SK-N-DZ (cell line): ENCODE results near the genes CHCHD6 and ABTB1.

DNA sequence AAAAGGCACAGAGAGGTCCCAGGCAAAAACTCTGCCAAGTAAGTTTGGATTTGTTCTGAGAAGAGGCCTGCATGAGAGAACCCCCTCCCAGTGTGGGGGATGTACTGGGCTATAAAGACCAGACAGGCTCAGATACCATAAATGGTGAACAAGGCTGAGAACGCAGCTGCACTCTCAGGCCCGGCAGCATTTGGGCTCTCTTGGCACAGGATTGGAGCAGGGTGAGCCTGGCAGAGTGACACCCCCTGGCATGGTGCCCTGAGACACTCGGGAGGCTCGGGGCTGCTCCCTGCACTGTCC lies 88.1 kb upstream of the OSBPL11 start:
RAMPAGE:
- cytosol, long total RNA: no peak
- nucleus, long total RNA: no peak

DNA sequence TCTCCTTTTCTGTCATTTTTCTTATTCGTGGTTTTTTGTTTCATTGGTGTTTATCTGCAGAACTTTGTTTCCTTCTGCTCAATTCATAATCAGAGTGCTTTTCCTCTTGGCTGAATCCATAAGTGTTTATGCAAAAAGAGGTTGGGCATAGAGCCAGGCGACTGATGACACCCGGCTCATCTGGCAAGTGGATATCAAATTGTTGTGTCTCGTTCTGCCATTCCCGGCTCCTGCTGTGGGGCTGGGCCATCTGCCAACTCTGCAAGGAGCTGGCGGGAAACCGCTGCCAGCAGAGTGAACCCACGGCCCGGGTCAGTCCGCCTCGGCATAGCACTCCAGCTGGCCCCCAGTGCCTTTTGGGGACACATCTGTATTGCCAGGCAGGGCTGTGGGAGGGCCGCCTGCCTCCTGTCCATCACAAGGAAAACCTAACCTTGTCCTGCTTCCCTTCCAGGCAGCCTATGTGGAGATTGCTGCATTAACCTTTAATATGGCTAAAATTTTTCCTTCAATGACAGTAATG lies 82.9 kb upstream of the ROPN1B start:
RAMPAGE:
- cytosol, long total RNA: no peak
- nucleus, long total RNA: no peak

RAMPAGE:
- cytosol, long total RNA: no peak
- nucleus, long total RNA: no peak
Observed at GRCh38 chr3:125972227-125972706, 3.3 kb downstream of the ROPN1B start.

RAMPAGE:
- cytosol, long total RNA: no peak
- nucleus, long total RNA: no peak
Observed at GRCh38 chr3:126212483-126212805, 32.1 kb upstream of the ALDH1L1 start.

GRCh38 chr3:126356313-126357044 lies 729 bp downstream of the KLF15 start:
RAMPAGE:
- cytosol, long total RNA: no peak
- nucleus, long total RNA: no peak

RAMPAGE:
- cytosol, long total RNA: no peak
- nucleus, long total RNA: no peak
Observed at GRCh38 chr3:126472003-126472881, 3.4 kb downstream of the ZXDC start.

DNA sequence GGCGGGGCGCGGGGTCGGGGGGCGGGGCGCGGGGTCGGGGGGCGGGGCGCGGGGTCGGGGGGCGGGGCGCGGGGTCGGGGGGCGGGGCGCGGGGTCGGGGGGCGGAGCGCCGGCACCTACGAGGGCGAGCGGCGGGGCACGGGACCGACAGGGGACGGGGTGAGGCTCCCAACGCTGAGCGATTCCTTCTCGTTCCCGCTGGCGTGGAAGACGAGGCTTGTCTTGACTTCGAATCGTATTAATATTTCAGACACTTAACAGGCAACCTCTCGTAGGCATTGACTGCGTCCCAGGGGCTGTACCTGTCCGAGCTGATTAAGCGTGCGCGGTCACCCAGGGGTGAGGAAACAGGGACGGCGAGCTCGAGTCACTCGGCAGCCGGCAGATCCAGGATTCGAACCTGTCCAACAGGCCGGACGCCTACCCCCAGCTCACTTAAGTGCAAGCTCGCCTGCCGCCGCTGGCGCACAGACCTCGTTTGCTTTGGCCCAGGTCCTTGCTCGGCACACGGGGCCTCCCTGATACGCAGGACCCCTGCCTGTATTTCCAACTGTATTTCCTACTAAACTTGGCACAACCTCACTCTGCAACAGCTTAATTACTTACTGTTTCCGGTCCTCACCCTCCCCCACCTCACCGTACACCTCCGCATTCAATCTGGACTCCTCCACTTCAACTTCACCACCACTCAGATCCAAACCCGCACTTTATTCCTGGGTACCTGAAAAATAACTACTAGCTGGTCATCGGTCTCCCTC lies 615 bp upstream of the ZXDC start:
RAMPAGE:
- cytosol, long total RNA: no peak
- nucleus, long total RNA: no peak

GRCh38 chr3:126601321-126601726 lies 42.6 kb upstream of the C3orf22 start:
RAMPAGE:
- cytosol, long total RNA: no peak
- nucleus, long total RNA: no peak

RAMPAGE:
- cytosol, long total RNA: start-site peak on the plus strand at chr3:126704231-126704279, 603 and 605 reads in 2 replicates
- nucleus, long total RNA: no peak
Observed at GRCh38 chr3:126703641-126704398, at the start of gene CHCHD6. Gene CHCHD6, plus strand, starts transcription at chr3:126704240.

DNA sequence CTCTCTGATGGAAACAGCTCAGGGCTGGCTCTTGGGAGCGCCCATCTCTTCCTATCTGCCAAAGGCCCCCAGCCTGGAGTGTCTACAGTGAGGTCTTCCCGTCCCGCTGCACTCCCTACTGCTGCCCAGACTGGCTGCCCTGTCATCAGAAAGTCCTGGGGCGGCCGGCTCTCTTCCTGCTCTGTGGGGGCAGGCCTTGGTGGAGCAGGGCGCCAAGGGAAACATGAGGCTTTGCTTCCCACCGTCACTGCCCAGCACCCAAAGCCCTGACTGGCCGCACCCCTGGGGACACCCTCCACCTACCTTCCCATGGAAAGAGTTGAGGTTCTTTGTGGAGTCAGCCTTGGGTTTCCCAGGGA lies 52.0 kb upstream of the PLXNA1 start:
RAMPAGE:
- cytosol, long total RNA: no peak
- nucleus, long total RNA: no peak

DNA sequence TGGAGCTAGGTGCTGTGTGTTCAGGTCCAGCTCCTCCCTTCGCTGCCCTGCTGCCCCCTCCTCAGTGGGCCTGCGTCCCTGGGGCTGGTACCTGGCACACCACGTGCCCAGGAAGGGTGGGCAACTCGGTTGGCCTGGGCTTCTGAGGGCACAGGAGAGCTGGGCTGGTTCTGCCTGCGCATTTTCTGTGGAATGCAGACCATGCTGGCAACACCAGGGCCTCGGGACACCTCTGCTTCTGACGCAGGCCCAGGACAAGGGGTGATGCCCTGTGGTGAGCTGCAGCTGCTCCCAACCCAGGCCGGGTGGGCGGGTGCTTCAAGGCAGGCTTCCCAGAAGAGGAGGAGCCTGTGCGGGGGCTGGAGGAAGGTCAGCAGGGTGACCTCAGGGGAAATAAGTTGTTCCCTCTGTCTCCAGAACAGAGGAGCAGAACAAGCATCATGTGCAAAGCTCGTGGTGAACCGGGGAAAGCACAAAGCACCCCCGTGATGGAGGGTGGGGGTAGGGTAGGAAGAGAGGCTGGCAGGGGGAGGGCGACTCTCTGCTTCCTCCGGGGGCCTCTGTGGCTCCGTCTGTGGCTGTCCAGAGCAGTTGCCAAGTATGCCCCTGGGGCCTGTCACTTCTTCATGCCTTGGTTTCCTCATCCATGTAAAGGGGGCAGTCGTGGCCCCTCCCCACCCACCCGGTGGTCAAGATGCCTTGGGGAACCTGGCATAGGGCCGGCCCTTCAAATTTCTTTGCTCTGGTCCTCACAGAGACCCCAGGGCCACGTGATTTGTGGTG lies 10.9 kb upstream of the PLXNA1 start:
RAMPAGE:
- cytosol, long total RNA: no peak
- nucleus, long total RNA: no peak

DNA sequence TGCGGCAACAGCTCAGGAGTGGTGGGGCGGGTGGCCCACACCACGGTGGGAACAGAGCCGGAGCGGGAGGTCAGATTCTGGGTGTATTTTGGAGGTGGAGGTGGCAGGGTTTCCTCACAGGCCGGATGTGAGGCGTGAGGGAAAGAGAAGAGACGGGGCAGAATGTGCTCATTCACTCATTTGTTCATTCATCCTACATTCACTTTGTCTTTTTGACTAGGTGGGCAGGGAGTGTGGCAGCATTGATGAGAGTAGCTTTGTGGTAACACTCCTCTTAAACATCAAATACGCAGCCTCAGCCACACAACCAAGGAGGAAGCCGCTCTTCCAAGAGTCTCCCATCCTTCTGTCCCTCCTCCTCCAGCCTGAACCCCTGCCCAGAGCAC lies 46.8 kb downstream of the TPRA1 start:
RAMPAGE:
- cytosol, long total RNA: no peak
- nucleus, long total RNA: no peak

RAMPAGE:
- cytosol, long total RNA: no peak
- nucleus, long total RNA: no peak
Observed at GRCh38 chr3:127546888-127547257, 43.7 kb downstream of the TPRA1 start.

RAMPAGE:
- cytosol, long total RNA: no peak
- nucleus, long total RNA: no peak
Observed at GRCh38 chr3:127589584-127590050, 916 bp downstream of the TPRA1 start.

DNA sequence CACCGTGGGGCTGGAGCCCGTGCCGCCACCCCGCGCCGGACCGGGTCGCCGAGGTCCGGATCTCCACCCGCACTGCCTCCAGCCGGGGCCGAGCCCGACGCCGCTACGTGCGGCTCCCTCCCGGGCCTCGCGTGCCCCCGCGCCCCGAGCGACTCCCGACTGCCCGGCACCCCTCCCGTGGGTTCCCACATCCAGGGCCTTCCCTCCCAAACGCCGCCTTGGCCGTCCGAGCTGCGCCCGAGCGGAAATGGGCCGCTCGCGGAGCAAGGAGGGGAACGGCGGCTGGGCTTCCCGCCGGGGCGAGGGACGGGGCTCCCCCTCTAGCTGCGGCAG lies 516 bp downstream of the TPRA1 start:
RAMPAGE:
- cytosol, long total RNA: no peak
- nucleus, long total RNA: no peak

GRCh38 chr3:127639185-127639510 lies 10.2 kb downstream of the PODXL2 start:
RAMPAGE:
- cytosol, long total RNA: no peak
- nucleus, long total RNA: no peak

DNA sequence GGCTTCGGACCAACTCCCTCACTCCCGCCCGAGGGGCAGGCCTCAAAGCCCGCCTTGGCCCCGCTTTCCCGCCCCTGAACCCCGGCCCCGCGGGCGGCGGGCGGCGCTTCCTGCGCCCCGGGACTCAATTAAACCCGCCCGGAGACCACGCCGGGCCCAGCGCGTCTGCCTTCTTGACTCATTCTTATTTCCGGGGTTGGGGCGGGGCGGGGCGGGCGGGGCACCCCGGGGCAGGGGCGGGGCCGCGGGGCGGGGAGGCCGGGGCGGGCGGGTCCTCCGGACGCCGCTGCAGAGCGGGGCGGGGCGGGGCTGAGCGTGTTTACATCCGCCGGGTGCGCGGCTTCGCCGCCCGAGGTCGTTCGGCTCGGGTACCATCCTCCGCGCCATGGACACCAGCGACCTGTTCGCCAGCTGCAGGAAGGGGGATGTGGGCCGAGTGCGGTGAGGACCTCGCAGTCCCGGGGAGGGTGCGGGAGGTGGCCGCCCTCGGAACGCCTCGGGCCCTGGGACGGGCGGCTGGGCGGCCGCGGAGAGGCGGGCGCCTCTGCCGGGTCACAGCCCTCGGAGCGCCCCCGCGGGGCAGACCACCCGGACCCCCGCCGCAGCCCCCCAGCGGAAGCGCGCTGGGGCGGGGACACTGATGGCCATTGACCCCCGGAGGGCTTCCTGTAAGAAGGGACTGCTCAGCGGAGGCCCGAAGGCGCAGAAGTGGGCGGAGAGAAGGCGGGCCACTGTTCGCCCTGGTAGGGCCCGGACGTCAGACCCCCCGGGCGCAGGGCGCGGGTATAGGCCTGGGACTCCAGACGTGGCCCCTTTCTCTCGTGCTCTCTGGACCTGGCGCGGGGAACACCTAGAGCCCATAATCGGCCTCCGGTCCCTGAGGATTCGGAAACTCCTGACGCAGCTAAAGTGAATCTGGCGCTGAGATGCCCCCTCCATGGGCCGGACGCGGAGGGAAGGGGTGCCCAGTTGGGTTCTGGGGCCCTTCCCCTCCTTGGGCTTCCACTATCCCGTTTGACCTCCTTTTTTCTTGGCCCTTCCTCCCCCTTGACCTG lies at the start of gene ABTB1:
ABTB1 (plus strand) TSS at position 312 of the 1,055 bp plus-strand sequence.
RAMPAGE:
- cytosol, long total RNA: no peak
- nucleus, long total RNA: no peak

DNA sequence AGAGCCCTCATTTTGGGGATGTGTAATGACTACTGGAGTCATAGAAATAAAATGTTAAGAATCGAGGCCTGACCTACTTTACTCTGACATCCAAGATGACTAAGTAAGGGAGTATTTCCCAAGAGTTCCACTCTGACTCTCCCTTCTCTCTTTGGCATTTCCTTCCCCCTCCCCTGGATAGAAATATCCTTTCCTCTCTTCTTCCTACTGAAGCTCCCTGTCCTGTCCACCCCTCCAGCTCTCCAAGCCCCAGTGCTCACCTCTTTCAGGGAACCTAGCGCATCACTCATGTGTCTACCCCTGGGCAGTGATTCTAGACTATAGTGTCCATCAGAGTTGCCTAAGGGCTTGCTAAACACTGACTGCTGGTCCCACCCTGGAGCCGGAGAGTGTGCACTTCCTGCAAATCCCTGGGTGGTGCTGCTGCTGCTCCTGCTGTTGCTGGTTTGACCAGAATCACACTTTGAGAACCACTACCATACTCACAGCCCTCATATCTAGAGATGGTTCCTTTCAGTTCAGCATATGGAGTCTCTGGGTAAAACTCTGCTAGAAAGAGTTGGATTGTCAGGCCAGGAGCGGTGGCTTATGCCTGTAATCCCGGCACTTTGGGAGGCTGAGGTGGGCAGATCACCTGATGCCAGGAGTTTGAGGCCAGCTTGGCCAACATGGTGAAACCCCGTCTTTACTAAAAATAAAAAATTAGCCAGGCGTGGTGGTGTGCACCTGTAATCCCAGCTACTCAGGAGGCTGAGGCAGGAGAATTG lies 53.6 kb downstream of the MGLL start:
RAMPAGE:
- cytosol, long total RNA: no peak
- nucleus, long total RNA: no peak

RAMPAGE:
- cytosol, long total RNA: no peak
- nucleus, long total RNA: no peak
Observed at GRCh38 chr3:127785386-127786027, 36.8 kb downstream of the MGLL start.

GRCh38 chr3:127888483-127889172 lies 26.4 kb upstream of the KBTBD12 start:
RAMPAGE:
- cytosol, long total RNA: no peak
- nucleus, long total RNA: no peak